Pericardium fibroblast (primary cell): ENCODE data around the gene ZXDC.

- RAMPAGE, long total RNA: no peak
These were observed 215.4 kb downstream of the KALRN start for GRCh38 chr3:124248348-124249237.

- RAMPAGE, long total RNA: no peak
These were observed 239.7 kb downstream of the KALRN start for GRCh38 chr3:124272728-124273352.

GRCh38 chr3:124597860-124598299 is 132.4 kb upstream of the UMPS start:
- RAMPAGE, long total RNA: no peak

DNA sequence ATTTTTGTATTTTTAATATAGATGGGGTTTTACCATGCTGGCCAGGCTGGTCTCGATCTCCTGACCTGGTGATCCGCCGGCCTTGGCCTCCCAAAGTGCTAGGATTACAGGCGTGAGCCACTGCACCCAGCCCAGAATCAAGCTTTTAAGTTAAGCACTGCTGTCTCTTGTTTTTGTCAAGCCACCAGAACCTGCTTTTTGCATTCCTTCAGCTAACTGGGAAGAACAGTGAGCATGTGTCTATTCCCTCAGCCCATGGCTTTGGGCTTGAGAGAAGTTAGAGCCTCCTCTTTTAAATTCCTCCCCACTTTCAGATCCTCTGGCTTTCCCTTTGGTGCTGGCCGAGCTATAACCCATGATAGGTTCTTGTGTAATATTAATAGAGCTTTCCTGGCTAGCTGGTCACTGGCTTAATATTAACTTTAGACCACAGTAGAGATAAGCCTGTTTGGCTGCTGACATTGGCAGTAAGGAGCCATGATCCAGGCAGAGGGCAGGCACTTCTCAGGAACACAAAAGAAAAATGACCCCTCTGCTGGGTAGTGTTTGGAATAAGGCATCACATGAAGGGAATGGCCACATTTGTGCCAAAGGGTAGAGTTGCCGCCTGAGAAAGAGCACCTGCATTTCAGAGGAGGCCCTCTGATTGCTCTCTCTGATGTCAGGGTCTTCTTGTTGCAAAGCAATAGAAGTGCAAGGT is 65.5 kb upstream of the UMPS start:
- RAMPAGE, long total RNA: no peak

DNA sequence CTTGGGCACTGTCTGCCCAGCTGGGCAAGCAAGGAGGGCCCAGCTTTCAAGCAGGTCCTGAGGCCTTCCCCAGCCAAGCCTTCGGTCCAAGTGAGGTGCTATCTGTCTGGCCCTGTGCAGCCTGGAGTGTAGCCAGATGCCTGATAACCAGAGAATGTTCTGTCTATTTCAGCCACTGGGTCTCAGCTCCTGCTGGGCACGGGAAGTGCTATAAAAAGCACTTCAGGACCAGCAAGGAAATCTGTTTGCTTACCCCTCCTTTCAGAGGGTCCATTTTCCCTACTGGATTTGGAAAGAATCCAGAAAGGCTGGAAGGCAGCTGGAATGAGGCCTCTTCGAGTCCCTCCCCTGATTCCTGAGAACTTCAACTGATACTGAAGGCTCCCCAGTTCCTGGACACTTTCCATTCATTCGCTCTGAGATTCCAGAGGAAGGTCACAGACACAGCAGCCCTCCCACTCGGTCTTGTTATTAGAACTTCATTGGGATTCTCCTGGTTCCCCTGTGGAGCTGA is 70.3 kb downstream of the UMPS start:
- RAMPAGE, long total RNA: no peak

DNA sequence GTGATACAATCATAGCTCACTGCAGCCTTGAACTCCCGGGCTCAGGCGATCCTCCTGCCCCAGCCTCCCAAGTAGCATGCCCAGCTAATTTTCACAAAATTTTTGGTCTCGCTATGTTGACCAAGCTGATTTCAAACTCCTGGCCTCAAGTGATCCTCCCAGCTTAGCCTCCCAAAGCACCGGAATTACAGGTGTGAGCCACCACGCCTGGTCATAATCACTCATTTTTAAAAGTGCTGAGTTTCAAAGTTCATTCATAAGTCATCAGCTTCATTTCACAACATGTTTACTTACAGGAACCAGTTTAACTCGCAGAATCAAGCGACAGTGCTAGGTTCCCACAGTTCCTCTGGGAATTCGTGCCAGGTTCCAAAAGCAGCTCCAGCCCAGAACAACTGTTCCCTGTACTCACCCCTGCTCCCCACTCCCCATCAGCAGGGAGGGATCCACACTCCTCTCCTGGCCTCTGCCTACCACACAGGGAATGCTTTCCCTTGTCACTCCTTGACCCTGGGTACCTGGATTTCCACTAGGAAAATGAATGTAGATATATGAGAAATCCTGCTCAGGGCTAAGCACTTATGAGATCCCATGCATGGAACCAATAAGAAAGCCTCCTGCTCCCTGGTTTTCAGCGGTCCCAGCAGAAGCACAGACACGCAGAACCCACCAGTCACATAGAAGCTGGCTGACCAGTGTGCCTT is 72.5 kb downstream of the ITGB5 start:
- RAMPAGE, long total RNA: no peak

GRCh38 chr3:124972383-124972820 is 37.9 kb upstream of the MUC13 start:
- RAMPAGE, long total RNA: no peak

DNA sequence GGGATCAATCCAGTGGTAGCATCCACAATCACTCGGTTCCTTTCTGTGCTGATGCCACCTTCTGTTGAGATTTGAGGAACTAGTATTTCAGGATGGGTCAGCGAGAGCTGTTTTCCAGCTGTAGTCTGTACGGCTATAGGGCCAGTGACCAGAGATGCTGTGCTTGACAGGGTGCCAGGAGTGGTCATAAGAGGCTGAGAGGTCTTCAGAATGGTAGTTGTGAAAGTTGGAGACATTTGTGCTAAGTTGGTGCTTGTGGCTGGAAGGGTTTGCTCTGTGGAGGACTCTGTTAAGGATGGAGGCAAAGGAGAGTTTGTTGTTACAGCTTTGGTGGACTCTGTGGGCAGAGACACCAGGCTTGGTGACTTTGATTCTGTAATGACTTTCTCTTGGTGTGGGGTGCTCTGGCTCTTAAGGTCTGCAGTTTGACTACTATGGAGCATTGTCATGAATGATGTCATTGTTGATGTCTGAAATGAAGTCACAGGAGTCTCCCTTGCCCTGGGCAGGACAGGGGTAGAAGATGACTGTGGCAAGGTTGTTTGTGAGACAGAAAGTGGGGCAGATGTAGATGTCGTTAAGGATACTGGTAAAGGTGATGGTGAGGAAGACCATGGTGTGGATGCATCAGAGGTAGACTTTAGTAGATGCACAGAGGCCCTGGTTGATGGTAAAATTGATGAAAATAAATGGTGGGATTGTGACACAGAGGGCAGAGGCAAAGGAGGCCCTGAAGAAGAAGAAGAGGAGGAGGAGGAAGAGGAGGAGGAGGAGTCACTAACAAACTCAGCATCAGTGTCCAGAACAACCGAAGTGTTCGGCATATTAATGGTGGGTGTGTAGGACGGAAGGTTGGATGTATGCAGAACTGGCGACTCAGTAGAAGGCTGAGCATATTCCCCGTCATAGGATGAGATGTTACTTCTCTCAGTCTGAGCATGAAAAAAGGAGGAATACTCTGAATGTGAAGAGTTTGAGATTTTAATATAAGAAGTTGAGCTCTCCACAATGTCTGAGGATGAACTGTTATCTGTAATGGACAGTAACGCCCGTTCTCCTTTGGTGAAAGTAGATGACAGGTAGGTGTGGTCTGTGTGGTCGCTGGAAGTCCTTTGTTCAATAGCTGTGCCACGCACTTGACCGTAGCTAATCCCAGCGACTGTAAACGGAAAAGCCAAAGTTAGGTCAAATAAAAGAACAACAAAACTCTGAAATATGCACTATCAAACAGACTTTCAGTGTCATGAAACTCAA is 42.5 kb downstream of the HEG1 start:
- RAMPAGE, long total RNA: no peak

GRCh38 chr3:125024056-125024589 is 31.7 kb downstream of the HEG1 start:
- RAMPAGE, long total RNA: no peak

DNA sequence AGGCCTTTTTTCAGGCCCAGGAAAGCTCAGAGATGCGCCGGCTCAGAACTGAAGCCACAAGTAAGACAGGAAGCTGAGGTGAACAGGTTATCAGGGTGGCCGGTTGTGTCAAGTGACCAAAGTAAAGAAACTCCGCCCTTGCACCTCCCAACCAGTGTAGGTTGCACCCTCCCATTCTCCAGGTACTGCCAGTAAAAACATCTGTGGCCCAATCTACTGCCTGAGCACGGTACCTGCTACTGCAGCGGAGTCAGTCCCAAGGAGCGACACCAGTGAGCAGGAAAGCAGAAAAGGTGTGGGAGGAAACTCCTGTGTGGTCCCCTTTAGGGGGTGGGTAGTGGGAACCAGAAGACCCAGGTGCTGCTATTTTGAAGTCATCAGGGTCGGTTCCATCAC is 60.0 kb upstream of the HEG1 start:
- RAMPAGE, long total RNA: no peak

- RAMPAGE, long total RNA: no peak
These were observed 5.6 kb downstream of the SLC12A8 start for GRCh38 chr3:125206934-125207415.

DNA sequence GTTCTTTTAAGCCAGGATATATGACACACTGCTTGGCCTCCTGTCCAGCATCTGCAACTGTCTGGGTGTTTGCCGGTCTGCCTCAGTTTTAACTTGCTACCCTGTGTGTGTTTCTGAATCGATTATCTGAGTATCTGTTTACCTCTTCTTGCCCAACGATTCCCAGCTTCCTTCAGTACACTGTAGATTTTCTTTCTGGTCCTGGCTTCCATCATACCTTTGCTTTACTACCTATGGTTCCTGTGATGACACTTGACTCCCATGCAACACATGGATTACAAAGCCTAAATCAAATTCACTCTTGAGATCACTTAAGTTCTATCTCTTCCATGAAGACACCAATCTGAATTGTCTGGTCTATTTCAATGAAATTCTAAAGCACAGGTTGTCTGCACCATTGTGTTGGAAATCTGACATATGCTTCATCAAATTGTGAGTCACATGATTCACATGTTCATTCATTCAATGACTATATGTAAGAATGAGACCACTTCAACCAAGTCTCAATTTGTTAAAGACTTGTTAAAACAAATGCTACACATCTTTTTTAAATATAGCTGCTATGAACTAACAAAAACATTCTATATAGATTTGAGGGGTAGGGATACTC is 59.4 kb upstream of the SLC12A8 start:
- RAMPAGE, long total RNA: no peak

- RAMPAGE, long total RNA: no peak
These were observed 13.8 kb downstream of the ZNF148 start for GRCh38 chr3:125361098-125361902.

- RAMPAGE, long total RNA: no peak
These were observed 171.2 kb upstream of the OSBPL11 start for GRCh38 chr3:125766358-125767010.

DNA sequence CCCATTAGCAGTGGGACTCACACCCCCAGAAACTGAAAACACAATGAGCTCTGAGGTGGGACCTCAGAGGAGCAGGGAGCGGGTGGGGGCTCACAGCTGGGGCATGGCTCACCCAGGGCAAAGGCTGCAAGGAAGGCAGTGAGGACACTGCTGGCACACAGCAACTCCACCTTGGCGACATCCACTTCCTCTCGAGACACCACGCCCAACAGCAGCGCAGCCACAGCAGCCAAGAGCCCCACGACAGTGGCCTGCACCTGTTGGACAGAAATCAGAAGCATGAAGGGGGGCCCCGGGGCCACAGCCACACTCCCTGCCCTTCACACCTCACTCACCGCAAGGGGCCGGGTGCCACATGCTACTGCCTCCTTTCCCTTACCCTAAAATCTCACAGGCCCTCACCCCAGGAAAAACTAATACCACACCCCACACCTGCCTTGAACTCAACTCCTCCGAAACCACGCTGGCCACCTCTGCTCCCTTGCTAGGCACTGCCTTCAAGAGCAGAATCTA is 57.3 kb downstream of the ROPN1B start:
- RAMPAGE, long total RNA: no peak

DNA sequence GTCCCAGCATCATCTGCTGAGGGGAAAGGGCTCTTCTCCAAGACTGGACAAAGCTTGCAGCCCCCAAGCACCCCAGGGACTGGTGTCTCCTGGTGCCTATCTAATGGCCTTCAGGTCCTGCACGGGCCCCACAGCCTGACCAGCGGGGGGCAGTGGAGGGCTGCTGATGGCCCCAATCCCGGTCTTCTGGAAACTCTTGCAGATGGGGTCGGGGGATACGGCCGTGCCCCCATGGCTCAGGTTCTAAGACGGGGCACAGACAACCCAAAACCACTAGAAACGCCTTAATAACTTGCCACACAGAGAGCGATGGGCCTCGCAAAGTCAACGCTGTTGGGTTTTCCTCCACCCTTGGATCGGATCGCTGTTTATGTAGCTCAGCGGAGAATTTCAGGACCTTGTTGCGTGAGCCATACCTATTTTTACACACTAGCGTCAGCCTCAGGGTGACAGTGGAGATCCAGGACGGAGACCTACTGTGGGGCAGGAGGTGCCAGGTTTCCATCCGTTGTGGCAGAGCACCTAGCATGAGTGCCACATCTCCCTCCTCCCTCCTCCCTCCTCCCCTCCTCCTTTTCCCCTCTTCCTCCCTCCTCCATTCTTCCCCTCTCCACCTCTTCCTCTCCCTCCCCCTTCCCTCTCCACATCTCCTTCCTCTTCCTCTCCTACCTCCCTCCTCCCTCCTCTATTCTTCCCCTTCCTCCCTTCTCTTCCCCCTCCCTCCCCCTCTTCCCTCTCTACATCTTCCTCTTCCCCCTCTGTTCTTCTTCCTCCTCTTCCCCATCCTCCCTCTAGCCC is 79.3 kb upstream of the ALDH1L1 start:
- RAMPAGE, long total RNA: no peak

DNA sequence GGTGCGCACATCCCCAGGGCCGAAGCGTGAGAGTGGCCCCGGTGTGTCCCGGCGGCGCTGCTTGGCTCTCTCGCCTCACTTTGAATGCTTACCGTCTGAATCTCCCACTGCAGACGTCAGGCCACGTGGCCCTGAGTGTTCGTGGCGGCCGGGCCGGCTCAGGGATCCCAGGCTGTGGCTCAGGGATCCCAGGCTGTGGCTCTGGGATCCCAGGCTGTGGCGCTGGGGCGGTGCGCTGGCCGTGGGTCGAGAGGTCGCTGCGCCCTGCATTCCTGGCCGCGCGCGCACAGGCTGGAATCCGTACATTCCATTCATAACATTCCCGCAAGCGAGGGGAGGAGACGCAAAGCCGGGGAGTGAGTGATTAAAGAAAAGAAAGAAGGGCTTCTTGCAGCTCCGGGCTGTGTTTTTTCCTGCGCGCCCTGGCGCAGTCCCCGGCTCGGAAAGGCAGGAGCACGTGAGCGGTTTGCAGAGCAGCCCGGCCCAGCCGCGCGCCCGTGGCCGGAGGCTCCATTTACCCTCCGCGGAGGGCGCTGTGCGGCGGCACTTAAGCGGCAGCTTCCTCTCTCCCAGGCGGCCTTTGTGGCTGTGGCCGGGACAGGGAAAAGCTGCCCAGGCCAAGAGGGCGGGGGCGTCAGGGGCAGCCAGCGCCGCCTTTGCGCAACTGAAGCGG is 87.0 kb upstream of the ALDH1L1 start:
- RAMPAGE, long total RNA: no peak

DNA sequence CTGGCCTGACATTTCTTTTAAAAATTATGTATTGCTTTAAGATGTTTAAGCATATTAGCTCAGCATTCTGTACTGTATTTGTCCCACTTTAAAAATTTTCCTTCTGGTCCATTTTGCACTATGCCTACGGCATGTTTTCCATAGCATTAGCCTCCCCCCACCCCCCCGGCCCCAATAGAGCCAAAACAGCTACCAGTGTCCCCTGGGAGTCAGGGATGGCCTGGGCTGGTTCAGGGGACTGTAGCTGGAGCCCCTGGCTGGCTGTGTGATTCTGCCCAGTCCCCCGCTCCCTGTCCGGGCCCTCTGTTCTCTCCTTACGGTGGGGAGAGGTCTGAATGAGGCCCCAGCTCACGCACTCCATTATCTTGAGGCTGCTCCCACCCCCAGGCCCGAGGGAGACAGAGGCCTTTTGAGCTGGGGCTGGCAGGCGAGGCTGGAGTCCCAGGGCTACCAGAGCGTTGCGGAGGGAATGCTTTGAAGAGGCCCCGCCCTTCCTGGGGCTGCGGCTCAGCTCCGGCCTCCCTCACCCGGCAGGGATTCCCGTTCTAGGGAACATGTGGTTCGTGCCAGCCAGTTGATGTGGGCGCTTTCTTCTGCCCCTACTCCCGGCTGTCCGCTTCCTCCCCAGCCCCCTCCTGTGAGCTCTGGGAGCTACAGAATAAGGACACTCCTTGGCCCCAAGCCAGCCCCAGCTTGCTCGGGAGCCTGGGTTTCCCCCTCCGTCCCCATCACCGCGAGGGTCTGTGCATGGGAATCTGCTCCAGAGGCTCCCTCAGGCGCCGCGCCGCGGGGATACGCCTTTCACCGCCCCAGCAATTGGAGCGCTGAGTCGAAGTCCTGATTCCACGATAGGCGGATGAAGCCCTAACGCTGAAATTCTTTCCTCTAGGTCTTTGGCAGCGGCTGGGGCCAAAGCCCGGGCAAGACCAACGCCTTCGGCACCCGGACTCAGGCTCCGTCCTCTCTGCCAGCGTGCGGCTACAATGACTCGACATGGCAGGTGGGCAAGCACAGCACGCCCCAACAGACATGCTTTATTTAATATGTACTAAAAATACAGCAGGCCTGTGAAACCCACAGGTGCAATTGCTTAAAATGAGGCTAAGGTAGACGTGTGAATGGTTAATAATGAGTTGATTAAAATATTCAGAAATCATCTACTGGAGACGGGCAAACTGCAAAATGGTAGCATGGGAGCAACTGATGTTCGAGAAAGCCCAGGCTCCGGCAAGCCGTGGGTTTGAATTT is 69.7 kb downstream of the KLF15 start:
- RAMPAGE, long total RNA: no peak

GRCh38 chr3:126454397-126455111 is 21.1 kb downstream of the ZXDC start:
- RAMPAGE, long total RNA: no peak

GRCh38 chr3:126475372-126476126 is at the start of gene ZXDC:
TSS of gene ZXDC (minus strand) at chr3:126475891.
- RAMPAGE, long total RNA: no peak